Skeletal muscle tissue (tissue), 7 donors: ENCODE measurements around a stretch of chr2.

DNA sequence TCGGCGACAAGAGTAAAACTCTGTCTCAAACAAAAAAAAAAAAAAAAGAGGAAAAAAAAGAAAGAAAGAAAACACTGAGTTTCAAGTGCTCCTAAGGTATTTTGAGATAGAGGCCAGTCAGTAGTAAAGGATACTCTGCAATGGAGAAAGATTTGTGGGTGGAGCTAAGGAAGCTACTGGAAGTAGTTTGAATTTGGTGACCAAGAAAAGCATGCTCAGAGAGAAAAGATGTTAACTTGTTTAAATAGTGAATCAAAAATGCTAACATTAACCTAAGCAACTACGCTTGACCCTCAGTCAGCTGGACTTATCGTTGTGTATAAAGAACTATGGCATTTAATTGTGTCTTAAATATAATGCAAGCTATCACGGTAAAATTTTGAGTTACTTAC lies 2.2 kb downstream of the SMC6 start:
- PRO-cap, 3 experiments: no peak in any of the 3 experiments
- RAMPAGE, long total RNA: no peak
- RRBS, 2 experiments: no CpG with 5 or more reads among the region's 5 CpGs

DNA sequence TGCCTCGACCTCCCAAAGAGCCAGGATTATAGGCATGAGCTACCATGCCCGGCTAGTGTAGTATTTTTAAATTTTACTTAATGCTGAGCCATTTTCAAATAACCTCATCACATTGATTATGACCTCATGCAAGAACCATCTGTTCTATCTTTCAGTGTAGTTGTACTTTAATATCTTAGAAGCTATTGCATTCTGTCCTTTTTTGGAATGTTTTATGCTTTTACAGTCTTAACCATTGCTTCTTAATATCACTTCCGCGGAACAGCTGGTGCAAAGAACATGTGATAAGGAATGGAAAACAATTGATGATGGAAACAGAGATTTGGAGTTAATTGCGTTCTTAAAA lies 2.7 kb downstream of the GEN1 start:
- PRO-cap, 3 experiments: no peak in any of the 3 experiments
- RAMPAGE, long total RNA: no peak
- RRBS, 2 experiments: no CpG with 5 or more reads among the region's 5 CpGs

GRCh38 chr2:17763554-17764485 lies 9.9 kb downstream of the GEN1 start:
- PRO-cap, 3 experiments: no peak in any of the 3 experiments
- RAMPAGE, long total RNA: no peak
- RRBS, 2 experiments: no CpG with 5 or more reads among the region's 11 CpGs

- PRO-cap, 3 experiments: no peak in any of the 3 experiments
- RAMPAGE, long total RNA: no peak
- RRBS, 2 experiments: no CpG with 5 or more reads among the region's 6 CpGs
Observed at GRCh38 chr2:17934587-17935163, 56.2 kb downstream of the KCNS3 start.

DNA sequence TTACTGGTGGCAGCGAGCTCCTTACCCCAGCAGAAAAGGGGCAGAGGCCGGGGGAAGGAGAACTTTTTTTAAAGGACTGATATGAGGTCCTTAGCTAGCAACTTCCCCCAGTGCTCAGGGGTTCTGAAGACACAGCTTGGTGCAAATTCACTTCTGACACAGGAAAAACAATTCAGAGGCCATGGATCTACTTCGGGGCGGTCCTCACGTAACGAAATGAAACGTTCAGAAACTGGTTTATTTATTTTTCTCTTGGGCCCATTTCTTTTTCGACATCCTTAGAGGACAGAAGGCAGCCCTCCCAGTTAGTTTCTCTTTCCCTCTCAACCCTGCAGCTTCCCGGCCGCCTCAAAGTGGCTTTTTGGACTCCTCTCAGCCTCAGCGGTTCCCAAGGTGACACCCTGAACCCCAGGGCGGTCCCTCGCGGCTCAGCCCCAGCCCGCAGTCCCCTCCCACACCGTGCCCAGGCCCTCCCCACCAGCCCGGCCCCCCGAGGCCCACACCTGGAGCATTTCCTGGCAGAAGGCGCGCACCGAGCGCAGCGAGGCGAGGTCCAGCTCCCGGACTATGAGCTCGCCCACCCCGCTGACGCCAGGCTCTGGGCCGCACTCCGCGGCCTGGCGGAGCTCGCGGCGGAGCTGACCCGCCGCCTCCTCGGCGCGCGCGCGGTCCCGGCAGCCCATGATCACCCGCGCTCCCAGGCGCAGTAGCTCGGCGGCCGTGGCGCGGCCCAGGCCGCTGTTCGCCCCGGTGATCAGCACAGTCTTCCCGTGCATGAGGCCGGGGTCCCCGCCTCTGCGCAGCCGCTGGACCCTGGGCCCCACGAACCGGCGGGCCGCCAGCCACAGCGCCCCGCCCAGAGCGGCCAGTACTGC lies 539 bp downstream of the RDH14 start:
- PRO-cap, 3 experiments: peak in 3 of 3 experiments; most common plus-strand start position 608 of the sequence (in 3); most common minus-strand start position 569 of the sequence (in 2)
- RAMPAGE, long total RNA: no peak
- RRBS, 2 experiments: 1 to 2% methylated on average over 41 to 44 of the region's 67 CpGs

DNA sequence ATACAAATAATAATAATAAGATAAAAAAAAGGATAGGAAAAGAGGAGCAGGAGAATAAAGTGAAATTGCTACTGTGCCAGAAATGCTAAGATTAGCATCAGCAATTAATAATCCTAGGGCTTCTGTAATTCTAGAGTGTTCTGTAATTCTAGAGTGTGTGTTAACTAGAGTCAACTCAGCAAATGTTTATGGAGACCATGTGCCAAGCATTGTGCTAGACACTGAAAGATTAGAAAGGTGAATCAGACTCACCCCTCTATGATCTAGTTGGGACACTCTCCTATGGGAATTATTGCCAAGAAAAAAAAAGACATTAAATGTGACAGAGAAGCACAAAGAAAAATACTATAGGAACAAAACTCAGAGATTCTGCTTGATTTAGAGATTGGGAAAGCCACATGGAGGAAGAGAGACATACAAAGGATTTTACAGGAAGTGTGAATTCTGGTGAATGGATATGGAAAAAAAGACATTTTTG lies 61.3 kb upstream of the NT5C1B start:
- PRO-cap, 3 experiments: no peak in any of the 3 experiments
- RAMPAGE, long total RNA: no peak

- PRO-cap, 3 experiments: no peak in any of the 3 experiments
- RAMPAGE, long total RNA: no peak
- RRBS, 2 experiments: no CpG with 5 or more reads among the region's 9 CpGs
Observed at GRCh38 chr2:18961884-18962364, 372.6 kb upstream of the NT5C1B start.

DNA sequence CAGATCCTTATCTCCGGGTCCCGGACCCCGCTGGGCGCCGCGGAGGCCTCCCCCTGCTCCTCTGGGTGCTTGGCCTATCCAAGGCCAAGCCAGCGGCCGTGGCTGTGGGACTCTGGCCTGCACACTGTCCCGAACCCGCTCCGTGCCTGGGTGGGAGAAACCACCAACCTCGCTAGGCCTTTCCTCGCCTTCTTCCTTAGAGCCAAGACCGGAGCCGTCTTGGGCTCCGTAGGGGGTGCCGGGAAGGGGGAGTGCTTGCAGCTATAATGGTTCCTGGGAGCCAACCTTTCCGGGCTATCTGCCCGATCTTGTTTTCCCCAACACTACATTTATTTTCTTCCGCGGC lies 2.4 kb downstream of the OSR1 start:
- PRO-cap, 3 experiments: no peak in any of the 3 experiments
- RAMPAGE, long total RNA: no peak
- RRBS, 2 experiments: 65 to 94% methylated on average over 1 to 2 of the region's 21 CpGs

DNA sequence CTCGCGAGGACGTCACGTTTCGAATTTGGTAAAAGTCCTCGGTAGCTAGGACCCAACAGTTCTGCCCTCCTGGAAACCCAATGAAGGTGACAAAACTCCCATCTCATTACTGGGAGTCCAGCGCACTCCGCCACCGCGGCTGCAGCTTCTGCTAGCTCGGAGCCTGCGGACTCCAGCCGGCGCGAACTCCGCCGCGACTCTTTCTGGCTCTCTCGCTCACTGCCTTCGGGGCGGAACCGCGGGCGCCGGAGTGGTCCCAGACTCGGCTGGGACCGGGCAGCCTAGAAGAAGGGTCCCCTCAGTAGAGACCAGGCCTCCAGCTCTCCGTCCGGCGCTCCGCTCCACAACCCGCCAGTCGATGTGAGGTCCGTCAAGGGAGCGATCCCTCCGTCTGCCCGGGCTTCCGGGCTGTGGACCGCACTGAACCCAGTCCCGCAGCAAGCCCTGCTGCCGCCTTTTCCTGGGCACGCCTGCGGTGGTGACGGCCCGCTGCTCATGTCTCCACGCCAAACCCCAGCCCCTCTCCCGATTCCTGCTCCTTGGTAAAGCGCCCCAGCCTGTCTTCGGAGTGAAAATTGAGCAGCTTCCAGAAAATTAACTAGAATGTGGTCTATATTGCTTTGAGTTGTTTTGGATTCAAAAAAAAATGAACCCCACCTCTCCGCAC lies 3.1 kb upstream of the OSR1 start:
- PRO-cap, 3 experiments: peak in 3 of 3 experiments; most common minus-strand start position 412 of the sequence (in 2)
- RAMPAGE, long total RNA: no peak
- RRBS, 2 experiments: 9 to 16% methylated on average over 24 of the region's 50 CpGs

DNA sequence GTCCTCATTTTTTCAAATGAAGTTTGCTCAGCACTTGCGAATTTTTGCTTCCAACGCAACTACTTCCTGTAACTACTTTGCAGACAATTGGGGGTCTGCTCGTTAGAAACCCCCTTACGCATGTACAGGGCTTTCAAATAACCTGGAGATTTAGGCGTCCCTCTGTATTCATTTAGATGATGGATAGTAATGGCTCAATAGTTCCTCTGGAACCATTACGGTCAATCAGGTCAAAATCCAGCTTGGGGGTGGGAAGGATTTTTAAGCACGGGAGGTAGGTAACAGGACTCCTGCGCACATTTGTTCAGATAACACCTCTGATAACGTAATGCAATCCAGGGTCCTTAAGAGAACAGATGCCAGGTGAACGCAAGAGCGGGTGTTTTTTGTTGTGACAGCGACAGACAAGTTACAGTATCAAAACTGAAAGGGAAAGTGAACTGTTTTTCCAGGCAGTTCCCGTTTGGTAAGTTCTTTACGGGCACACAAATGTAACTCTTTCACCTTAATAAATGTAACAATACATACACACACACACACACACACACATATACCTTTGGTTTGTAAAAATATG lies 3.7 kb upstream of the OSR1 start:
- PRO-cap, 3 experiments: no peak in any of the 3 experiments
- RAMPAGE, long total RNA: no peak
- RRBS, 2 experiments: no CpG with 5 or more reads among the region's 14 CpGs

DNA sequence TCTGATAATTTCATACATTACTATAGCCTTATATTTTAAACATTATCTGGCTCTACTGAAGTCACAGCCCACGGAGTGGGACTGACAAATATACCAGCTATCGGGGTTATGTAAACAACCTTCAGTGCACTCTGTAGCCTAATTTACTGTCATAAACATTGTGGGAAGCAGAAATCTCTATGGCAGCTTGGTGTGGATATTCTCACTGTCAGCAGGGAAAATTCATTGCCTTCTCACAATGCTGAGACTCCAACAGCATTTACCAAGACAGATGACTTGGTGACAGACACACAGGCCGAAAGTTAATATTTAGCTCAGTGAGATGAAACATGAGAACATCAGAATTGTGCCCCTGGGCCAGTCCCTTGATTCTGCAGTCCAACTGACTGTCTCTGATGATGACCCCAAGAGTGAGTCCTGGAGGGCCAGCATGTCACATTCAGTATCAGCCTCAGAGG lies 146.0 kb upstream of the OSR1 start:
- PRO-cap, 3 experiments: no peak in any of the 3 experiments
- RAMPAGE, long total RNA: no peak
- RRBS, 2 experiments: no CpG with 5 or more reads among the region's 3 CpGs

DNA sequence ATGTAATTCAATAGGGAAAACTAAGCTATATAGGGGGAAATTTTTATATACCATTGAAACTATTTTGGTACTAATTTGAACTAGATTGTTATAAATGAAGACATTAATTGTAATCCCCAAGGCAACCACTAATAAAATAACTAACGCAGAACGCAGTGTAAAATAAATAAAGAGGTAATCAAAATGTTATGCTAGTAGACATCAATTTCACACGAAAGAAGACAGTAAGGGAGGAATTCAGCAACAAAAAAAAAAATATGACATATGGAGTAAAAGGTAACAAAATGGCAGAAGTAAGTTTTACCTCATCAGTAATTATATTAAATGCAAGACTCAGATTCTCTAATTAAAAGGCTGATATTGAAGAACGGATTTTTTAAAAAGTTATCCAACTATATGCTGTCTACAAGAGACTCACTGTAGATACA lies 175.4 kb upstream of the OSR1 start:
- PRO-cap, 3 experiments: no peak in any of the 3 experiments
- RAMPAGE, long total RNA: no peak
- RRBS, 2 experiments: no CpG with 5 or more reads among the region's 4 CpGs

- PRO-cap, 3 experiments: peak in 1 of 3 experiments; most common plus-strand start chr2:19856134 (in 1); most common minus-strand start chr2:19856008 (in 1)
- RAMPAGE, long total RNA: no peak
- RRBS, 2 experiments: no CpG with 5 or more reads among the region's 15 CpGs
Observed at GRCh38 chr2:19855527-19856317, 46.1 kb downstream of the TTC32 start.

DNA sequence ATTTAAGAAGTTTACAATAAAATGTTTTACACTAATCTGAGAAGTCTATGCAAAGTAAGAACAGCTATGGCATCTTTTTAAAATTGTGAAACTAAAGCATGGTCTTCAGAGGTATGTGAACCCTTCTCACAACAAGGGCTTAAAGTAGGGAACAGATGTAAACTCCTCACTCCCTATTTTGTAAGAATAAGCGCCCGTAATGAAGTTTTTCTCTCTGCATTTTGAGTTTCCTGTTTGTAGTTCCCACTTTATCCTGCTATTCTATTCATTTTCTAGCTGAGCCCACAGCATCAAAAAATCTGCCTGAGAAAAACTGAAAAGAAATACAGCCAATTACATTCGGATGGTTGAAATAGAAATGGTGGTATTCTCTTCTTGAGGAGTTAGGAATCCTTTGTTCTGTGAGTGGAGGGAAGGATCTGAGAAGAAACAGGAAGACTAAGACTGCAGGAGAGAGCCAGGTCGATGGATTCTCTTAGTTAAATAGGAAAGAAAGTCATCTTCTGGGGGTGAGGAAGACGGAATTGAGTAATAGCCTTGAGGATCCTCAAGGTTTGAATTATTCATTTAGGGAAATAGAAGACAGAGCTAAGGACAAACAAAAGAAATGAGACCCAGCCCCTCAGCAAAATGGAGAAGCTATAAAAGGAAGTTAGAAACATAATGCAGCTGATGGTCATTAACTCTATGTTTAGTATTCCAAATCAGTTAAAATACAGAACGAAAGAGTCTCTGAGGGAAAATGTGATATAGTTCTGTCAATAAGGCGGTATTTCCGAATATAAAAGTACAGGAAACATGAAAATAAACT lies 1.9 kb downstream of the LAPTM4A start:
- PRO-cap, 3 experiments: no peak in any of the 3 experiments
- RAMPAGE, long total RNA: no peak
- RRBS, 2 experiments: no CpG with 5 or more reads among the region's 8 CpGs

DNA sequence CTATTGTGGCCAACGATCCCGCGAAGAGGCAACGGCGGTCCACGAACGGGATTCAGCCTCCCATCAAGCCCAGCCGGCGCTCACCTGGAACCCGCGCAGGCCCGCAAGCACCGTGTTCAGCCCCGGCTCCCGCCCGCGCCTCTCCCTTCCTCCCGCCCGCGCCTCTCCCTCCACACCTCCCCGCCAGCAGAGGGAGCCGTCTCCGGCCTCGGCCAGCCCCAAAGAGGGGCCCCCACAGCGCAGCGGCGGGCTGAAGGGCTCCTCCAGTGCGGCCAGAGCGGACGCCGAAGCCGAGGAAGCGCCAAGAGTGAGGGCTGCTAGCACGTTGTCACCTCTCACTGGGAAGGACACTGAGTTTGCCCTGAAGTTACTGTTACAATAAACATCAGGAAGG lies 55.3 kb upstream of the LAPTM4A start:
- PRO-cap, 3 experiments: no peak in any of the 3 experiments
- RAMPAGE, long total RNA: no peak
- RRBS, 2 experiments: 28 to 33% methylated on average over 11 of the region's 34 CpGs

DNA sequence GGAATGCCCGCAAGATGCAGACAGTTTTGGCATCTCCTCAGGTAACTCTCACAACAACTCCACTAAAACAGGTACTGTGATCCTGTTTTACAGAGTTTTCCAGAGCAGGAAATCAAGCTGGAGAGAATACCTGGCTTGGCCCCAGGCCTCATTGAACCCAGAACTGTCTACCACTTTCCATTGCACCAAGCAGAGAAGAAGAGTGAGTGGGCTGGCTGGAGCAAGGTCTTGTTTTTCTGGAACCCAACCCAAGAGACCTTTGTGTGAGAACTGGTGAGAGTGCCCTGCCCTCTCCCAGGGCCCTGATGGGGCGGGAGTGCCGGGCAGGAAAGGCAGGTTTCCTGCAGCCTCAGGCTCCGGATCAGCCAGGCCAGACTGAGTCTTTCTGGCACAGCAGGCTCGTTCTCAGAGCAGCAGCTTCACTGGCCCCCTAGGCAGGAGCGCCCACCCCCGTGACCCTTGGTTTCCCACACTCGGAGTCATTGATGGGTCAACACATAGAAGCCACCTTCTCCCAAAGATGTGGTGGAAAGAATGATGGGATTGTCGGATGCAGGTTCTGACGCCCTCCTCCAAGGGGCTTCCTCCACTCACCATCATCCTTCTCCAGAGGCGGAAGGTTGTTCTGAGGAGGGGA lies 62.5 kb upstream of the LAPTM4A start:
- PRO-cap, 3 experiments: no peak in any of the 3 experiments
- RAMPAGE, long total RNA: no peak
- RRBS, 2 experiments: 71% methylated on average over 1 of the region's 11 CpGs; no CpG with 5 or more reads in 1 of the 2 experiments

DNA sequence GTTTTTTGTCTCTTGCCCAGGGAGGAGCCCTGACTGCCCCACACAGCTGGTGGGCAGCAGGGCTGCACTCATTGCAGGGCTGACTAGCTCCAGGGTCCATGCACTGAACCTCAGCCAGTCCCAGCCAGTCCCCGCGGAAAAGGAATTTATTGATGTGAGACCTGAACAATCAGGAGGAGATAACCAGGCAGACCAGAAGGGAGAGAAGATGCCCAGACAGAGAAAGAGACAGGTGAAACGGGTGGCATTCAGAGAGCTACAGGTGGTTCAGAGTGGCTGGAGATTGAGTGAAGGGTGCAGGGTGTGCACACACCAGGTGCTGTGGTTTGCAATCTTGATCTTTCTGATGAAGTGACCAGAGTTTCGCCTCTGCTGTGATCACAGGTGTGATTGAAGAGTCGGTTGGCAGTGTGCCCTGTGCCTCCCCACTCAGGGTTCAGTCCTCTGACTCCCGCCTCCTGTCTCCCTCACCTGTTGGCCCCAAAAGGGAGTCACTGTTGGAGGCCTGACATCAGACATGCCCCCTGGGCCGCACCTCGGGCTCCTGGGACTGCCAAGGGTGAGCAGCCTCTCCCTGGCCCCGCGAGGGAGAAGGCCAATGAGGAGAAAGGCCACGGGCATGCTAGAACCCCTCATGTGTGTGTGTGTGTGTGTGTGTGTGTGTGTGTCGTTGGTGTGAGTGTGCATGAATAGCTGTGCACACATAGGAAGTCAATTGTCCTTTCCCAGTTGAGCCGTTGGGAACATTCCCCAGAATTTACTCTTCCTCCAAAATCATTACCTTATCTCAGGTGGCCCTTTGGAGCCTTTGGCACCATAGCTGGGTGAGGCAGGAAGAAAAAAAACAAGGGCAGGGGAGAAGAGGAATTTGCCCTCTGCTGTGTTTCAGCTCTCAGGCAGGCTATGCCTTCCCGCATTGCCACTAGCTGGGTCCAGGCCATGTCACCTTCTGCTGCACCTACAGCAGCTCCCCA lies 77.9 kb upstream of the LAPTM4A start:
- PRO-cap, 3 experiments: no peak in any of the 3 experiments
- RAMPAGE, long total RNA: no peak
- RRBS, 2 experiments: no CpG with 5 or more reads among the region's 14 CpGs

GRCh38 chr2:20220834-20221615 lies 3.9 kb downstream of the SDC1 start:
- PRO-cap, 3 experiments: no peak in any of the 3 experiments
- RAMPAGE, long total RNA: no peak
- RRBS, 2 experiments: no CpG with 5 or more reads among the region's 4 CpGs

- PRO-cap, 3 experiments: no peak in any of the 3 experiments
- RAMPAGE, long total RNA: no peak
- RRBS, 2 experiments: 1 to 6% methylated on average over 8 of the region's 45 CpGs
Observed at GRCh38 chr2:20241964-20242771, 17.2 kb upstream of the SDC1 start.

DNA sequence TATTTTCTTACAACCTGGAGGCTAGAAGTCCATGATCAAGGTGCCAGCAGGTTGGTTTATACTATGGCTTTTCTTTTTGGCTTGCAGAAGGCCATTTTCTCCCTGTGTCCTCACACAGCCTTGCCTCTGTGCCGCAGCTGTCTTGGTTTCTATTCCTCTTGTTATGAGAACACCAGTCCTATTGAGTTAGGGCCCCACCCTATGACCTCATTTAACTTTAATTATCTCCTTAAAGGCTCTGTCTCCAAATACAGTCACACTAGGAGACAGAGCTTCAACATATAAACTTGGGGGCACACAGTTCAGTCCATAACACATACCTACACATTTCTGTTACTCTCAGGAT lies 17.4 kb upstream of the RHOB start:
- PRO-cap, 3 experiments: peak in 1 of 3 experiments; most common plus-strand start position 257 of the sequence (in 1); most common minus-strand start position 139 of the sequence (in 1)
- RAMPAGE, long total RNA: no peak
- RRBS, 2 experiments: no CpG with 5 or more reads among the region's 1 CpG